T47D (cell line): ENCODE data around the gene OST4.

- RRBS = no CpG with 5 or more reads among the region's 14 CpGs
Observed at GRCh38 chr2:26725091-26726046, 32.8 kb downstream of the KCNK3 start.

GRCh38 chr2:27015853-27016429 is 16.8 kb upstream of the TMEM214 start:
- RRBS = no CpG with 5 or more reads among the region's 10 CpGs

GRCh38 chr2:27058519-27058718 is 7.0 kb downstream of the AGBL5 start:
- RRBS = no CpG with 5 or more reads among the region's 3 CpGs

GRCh38 chr2:27071547-27071968 is at the start of gene OST4:
TSS of gene OST4 (minus strand) at chr2:27071654.
- RRBS = 1% methylated on average over 19 of the region's 59 CpGs

GRCh38 chr2:27071969-27072813 is 737 bp upstream of the OST4 start:
- RRBS = 7% methylated on average over 14 of the region's 37 CpGs

DNA sequence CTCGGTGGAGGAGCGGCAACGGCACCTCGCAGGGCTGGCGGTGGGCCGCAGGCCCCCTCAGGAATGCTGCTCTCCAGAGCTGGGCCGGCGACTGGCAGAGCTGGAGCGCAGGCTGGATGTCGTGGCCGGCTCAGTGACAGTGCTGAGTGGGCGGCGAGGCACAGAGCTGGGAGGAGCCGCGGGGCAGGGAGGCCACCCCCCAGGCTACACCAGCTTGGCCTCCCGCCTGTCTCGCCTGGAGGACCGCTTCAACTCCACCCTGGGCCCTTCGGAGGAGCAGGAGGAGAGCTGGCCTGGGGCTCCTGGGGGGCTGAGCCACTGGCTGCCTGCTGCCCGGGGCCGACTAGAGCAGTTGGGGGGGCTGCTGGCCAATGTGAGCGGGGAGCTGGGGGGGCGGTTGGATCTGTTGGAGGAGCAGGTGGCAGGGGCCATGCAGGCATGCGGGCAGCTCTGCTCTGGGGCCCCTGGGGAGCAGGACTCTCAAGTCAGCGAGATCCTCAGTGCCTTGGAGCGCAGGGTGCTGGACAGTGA is 3.9 kb upstream of the KHK start:
- RRBS = no CpG with 5 or more reads among the region's 26 CpGs

DNA sequence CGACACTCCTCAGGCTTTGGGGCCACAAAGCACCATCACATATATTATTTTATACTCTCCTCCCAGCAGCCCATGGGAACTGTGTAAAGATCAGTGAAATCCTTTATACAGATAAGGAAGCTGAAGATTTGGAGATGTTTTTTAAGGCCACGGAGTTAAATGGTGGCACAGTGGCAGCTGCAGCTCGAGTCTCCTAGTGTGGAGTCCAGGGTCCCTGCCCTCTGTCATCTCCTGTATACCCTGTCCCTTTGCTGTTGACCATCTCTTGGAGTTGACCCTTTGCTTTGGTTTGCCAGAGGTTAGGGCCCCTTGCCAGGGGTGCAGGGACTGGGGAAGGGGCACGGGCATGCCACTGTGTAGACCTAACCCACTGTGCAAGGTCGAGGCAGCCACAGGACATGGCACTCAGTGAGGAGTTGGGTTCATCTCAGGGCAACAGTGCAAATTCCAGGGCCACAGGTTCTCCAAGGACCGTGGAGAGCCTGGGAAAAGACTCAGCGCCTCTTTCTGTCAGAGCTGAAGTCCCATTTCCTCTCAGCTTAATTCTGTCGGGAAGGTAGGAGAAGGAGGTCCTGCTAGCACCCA is 2.5 kb downstream of the KHK start:
- RRBS = no CpG with 5 or more reads among the region's 8 CpGs

DNA sequence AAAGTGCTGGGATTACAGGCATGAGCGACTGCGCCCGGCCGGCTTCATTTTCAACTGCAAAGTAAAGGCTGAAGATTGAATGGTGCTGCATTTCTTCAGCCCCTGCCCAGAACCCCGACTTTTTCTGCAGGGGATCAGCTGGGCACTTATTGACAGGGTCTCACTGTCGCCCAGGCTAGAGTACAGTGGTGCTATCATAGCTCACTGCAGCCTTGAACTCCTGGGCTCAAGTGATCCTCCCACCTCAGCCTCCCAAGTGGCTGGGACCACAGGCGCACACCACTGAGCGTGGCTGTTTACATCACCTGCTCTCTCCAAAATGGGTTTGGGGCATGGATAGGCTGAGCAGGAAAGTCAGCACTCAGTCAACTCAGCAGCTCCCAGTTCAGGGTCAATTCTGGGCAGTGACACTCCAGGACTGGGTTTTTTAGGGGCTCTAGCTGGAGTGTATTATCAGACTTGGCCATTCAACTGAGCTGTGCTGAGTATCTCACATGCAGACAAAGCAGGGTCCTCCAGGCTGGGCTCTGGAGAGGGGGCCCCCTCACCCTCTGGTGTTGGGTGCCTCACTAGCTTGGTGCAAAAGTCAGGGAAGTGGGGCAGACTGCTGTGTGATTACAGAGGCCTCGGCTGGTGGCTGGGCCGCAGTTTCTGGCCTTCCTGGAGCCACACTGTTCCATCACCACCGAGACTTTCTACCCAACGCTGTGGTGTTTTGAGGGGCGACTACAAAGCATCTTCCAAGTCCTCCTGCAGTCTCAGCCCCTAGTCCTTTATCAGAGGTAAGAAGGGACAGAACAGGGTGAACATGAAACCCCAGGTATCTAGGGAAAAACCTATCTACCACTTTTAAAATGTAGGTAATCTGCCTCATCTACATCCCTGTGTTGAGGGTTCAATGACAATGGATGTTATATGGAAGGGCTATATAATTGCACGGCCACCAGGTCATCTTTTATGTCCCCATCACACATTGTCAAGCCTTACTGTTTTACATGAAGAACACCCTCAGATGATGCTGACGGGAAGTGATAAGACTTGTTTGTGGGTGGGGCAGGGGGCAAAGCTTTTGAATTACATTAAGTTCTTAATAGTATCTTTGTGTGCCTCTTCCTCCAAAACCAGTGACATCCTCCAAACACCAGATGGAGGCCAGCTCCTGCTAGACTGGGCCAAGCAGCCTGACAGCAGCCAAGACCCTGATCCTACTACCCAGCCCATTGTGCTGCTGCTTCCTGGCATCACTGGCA is 4.6 kb downstream of the ABHD1 start:
- RRBS = no CpG with 5 or more reads among the region's 15 CpGs

- RRBS = no CpG with 5 or more reads among the region's 9 CpGs
Observed at GRCh38 chr2:27130958-27131646, 3.3 kb downstream of the PREB start.

- RRBS = no CpG with 5 or more reads among the region's 2 CpGs
Observed at GRCh38 chr2:27281503-27281815, 770 bp upstream of the TRIM54 start.

- RRBS = no CpG with 5 or more reads among the region's 9 CpGs
Observed at GRCh38 chr2:27303010-27303360, 5.3 kb downstream of the UCN start.

- RRBS = 2% methylated on average over 15 of the region's 53 CpGs
Observed at GRCh38 chr2:27370800-27371876, 722 bp downstream of the SNX17 start.

DNA sequence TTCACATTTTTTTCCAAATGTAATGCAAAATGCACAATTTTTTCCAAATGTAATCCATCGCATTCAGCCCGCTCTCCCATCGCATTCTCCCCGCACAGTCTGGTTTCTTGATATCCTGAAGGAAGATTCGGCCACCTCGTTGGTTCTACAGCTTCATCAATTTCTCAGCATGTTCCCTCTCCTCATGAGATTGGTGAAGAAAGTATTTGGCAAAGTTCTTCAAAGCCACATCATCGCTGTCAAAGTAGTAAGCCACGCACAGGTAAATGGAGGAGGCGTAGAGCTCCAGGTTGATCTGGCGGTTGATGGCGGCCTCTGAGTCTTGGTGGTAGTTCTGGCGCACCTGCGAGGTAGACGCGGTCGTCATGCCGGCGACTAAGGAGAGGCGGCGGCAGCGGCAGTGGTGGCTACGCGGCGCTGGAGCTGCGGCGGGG is 12.5 kb upstream of the ZNF513 start:
- RRBS = no CpG with 5 or more reads among the region's 26 CpGs

- RRBS = 97% methylated on average over 8 of the region's 31 CpGs
Observed at GRCh38 chr2:27442701-27443699, 819 bp downstream of the KRTCAP3 start.

- RRBS = 89% methylated on average over 9 of the region's 27 CpGs
Observed at GRCh38 chr2:27493918-27494655, 913 bp downstream of the FNDC4 start.

DNA sequence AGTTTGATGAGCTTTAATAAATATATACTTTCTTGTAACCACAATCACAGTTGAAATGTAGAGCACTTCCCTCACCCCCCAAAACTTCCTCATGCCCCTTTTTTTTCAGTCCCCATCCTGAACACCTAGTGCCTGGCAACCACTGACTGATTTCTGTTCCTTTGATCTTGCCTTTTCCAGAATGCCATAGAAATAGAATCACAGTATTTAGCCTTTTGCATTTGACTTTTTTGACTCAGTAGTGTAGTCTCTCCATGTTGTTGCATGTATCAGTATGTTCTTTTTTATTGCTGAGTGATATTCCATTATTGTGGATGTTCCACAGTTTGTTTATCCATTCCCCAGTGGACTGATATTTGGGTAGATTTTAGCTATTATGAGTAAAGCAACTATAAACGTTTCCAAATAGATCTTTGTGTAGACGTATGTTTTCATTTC is 14.0 kb downstream of the SUPT7L start:
- RRBS = no CpG with 5 or more reads among the region's 2 CpGs

GRCh38 chr2:27653336-27654083 is 9.9 kb downstream of the SUPT7L start:
- RRBS = no CpG with 5 or more reads among the region's 3 CpGs

GRCh38 chr2:27655045-27655640 is 8.3 kb downstream of the SUPT7L start:
- RRBS = no CpG with 5 or more reads among the region's 6 CpGs

DNA sequence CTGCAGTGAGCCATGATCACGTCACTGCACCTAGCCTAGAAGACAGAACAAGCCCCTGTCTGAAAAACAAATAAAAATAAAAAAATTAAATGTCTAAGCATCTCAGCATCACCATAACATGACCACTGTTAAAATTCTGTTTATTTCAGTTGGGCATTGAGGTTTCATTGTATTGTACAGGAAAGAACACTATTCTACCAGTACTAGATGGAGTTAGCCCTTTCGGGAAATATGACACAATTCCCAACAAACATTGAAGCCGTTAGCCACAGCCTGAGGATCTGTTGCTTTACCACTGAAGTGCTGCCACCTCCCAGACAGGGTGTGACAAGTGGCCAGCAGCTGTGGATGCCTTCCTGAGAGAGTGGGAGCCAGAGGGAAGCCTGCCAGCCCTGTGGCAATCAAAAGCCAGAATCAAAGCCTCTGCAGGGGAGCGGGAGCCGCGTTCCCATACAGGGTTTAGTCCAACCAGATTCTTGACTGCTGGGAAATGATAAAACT is 37.9 kb downstream of the SLC4A1AP start:
- RRBS = no CpG with 5 or more reads among the region's 6 CpGs

DNA sequence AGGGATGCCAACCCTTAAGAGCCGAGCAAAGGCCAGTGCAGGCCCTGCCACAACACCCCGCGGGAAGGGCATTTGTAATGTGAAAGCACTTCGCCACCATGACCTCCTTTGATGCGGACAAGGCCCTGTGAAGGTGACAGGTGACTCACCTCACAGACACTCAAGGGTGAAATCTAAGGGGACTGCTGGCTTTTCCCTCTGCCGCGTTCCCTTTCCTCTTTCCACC is 50.1 kb upstream of the MRPL33 start:
- RRBS = no CpG with 5 or more reads among the region's 7 CpGs